SK-N-MC (cell line): ENCODE measurements around the gene SENP7.

- RRBS: no CpG with 5 or more reads among the region's 4 CpGs
These were observed 117.8 kb downstream of the CMSS1 start for GRCh38 chr3:99935424-99935968.

DNA sequence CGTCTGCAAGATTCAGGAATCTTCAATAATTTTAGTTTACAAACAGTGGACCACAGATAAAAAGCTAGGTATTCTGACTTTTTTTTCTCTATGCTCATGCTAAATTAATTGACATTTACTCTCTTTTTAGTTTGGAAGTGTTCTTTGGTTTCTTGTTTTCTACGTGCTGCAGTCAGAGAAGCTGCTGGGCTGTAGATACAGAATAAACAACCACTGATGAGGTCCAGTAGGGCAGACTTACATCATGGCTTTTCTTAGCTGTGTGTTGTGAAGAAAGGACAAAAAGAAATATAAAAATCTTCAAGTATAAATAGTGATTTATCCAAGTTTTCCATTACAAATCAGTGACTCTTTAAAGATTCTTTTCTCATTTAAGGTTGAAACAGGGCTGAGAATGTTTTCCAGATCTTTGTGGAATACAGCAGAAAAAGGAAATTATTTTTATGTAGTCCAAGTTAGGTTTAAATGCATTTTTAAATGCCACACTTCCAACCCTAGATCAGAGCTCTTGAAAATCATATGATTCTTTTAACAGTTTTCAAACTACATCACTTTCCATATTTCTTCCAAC lies 122.2 kb downstream of the CMSS1 start:
- RRBS: no CpG with 5 or more reads among the region's 2 CpGs

DNA sequence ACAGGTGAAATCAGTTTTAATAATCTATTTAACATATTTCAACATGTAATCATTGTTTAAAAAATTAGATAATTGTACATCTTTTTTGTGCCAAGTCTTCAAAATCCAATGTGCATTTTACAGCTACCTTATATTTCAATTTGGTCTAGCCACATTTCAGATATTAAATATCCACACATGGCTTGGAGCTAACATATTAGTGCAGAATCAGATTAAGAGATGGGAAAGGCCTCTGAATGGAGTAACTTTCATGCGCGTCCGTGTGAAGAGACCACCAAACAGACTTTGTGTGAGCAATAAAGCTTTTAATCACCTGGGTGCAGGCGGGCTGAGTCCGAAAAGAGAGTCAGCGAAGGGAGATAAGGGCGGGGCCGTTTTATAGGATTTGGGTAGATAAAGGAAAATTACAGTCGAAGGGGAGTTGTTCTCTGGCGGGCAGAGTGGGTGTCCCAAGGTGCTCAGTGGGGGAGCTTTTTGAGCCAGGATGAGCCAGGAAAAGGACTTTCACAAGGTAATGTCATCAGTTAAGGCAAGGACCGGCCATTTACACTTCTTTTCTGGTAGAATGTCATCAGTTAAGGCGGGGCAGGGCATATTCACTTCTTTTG lies 2.1 kb downstream of the TBC1D23 start:
- RRBS: no CpG with 5 or more reads among the region's 12 CpGs

- RRBS: no CpG with 5 or more reads among the region's 3 CpGs
These were observed 23.3 kb downstream of the TOMM70 start for GRCh38 chr3:100377620-100377906.

- RRBS: no CpG with 5 or more reads among the region's 3 CpGs
These were observed 27.0 kb downstream of the TMEM45A start for GRCh38 chr3:100519394-100519746.

- RRBS: no CpG with 5 or more reads among the region's 10 CpGs
These were observed 6.1 kb upstream of the ADGRG7 start for GRCh38 chr3:100602998-100603974.

- RRBS: under 1% methylated on average over 16 of the region's 41 CpGs
These were observed at the start of gene SENP7 for GRCh38 chr3:101512968-101513715. Gene SENP7 (minus strand): TSS chr3:101513212.

- RRBS: no CpG with 5 or more reads among the region's 3 CpGs
These were observed 5.4 kb upstream of the SENP7 start for GRCh38 chr3:101518377-101518921.

DNA sequence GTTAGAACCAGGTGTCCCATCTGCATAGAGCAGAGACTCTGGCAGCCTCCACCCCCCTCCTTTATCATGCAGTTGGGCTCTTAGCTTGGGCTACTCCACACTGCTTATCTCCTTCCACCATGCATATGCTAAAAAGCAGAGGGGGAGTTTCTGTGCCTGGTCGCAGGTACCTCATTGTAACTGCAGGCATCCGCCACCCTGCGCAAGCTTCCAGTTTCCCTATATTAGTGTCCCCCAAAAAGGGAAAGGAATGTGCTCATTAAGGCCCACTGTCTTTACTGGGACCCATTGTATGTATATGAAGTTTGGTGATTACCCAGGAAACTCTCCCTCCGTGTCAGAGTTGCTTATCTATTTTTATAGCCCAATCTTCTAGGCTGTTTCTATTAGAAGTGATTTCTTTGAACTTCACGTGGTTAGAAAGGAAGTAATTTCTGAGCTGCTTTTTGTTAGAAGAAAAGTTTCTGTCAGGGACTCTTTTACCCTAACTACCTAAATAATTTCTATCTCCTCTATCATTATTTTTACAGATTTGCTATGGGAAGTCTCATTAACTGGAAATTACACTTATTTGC lies 17.5 kb upstream of the SENP7 start:
- RRBS: no CpG with 5 or more reads among the region's 5 CpGs

GRCh38 chr3:101573913-101574117 lies 165 bp upstream of the PCNP start:
- RRBS: 2% methylated on average over 1 of the region's 11 CpGs

GRCh38 chr3:101680757-101681225 lies 3.9 kb upstream of the ZBTB11 start:
- RRBS: no CpG with 5 or more reads among the region's 5 CpGs

DNA sequence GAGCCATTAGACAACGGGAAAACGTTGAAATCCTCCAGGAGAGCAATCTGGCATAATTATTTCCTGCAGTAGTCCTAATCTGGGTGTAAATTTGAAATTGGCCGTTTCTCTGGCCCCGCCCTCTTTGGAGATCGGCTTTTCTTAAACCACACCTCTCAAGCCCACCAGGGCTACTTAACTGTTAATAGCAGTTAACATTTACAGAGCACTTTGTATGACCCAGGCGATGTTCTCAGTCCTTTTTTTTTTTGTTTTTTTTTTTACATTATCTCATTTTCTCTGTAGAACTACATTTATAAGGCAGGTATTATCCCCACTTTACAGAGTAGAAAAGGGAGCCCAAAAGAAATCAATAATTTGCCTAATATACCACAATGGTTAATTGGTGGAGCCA lies 1.2 kb downstream of the CEP97 start:
- RRBS: no CpG with 5 or more reads among the region's 6 CpGs

DNA sequence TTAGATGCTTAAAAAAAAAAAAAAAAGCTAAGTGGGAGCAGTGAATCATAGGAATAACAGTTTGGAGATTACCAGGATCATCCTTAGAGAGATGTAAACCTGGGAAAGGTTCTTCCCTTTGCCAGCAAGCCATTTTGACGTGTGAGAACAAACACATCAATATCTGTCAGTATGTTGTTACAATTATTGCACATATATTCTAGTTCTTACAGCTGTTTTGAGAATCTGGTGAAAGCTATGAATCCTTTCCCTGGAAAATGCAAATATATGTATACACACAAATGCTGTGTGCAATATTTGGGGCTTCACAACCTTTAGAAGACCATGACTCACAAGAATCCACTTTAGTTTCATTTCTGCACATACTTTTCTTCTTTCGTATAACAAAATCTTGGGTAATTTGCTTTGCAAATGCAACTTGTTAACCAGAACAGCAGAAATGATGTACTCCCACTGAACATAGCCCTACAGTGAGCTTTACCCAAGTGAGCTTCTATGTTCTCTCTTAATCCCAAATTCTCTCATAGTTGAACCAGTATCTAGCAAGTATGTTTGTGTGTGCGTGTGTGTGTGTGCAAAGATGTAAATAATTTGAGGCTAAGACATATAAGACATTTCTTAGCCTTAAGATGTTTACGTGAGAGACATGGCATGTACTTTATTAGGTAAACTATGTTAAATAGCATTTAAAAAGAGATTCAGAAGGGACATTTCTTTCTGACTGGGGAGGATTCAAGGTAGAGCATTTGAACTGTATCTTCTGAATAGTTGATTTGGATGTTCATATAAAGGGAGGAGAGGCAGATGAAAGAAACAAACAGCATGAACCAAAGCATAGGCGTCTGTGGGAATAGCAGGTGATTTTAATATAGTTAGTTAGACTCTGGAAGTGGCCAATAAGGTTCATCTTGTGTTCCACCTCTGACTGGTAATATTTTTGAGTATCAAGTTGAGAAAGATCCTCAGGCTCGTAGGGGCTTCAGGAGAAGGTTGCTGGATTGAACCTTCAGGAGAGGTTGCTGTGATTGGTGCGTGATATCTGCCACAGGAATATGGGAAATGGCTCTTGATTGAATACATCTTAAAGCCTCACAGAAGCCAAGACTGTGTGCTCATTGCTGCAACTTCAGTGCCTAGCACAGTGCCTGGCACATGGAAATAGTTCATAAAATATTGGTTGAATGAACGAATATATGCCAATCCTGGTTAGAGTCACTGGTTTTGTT lies 12.4 kb downstream of the NFKBIZ start:
- RRBS: no CpG with 5 or more reads among the region's 8 CpGs

- RRBS: no CpG with 5 or more reads among the region's 4 CpGs
These were observed 16.7 kb downstream of the NFKBIZ start for GRCh38 chr3:101865956-101866471.

DNA sequence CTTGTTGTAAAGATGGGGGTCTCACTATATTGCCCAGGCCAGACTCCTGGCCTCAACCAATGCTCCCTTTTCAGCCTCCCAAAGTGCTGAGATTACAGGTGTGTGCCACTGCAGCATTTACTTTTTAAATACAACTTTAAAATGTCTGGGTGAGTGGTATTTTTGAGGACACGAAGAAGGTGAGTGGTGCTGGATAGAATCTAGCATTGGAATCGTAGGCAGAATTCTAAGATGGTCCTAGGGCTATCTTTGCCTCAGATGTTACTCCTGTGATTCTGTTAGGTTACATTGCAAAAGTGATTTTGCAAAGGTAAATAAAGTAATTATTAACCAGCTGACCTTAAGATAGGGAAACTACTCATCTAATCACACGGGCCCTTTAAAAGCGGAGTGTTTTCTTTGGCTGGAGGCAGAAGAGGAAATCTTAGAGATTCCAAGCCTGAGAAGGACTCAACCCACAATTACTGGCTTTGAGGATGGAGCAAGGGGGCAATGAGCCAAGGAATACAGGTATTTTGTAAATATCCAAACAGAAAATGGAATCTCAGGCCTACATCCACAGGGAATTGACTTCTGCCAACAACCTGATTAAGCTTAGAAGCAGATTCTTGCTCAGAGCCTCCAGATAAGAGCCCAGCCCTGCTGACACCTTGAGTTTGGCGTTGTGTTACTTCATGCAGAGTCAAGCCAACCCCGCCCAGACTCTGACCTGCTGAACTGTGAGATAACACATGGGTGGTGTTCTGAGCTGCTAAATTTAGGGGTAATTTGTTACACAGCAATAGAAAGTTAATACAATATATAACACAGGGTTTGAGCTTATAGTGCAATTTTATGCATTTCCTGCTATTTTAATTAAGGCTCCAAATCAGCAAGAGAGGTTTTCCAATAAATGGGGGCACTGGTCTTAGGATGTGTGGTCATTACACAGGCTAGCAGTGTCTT lies 19.2 kb downstream of the NFKBIZ start:
- RRBS: no CpG with 5 or more reads among the region's 6 CpGs

- RRBS: no CpG with 5 or more reads among the region's 3 CpGs
These were observed 253.0 kb downstream of the NFKBIZ start for GRCh38 chr3:102102248-102102789.

DNA sequence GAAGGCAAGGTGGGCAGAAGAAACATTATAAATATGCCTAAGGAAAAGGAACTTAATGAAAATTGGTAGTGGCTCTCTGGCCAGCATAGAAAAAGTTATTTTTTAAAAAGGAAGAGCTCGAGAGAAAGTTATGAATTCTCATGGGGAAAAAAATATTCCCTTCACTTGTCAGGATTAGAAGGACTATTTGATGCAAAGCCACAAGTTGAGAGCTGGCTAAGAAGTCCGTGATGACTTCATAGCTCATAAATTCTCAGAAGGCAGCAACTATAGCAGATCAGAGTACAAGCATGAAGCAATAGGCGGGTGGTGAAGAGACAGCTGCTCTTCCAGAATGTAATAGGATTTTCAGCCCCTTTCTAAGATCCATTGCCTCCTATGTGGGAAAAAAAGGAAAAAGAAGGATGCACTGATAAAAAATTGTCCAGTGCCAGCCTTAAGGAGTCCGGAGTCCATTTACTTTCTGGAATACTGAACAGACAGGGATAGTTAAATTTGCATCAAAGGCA lies 929.6 kb upstream of the ALCAM start:
- RRBS: no CpG with 5 or more reads among the region's 4 CpGs

DNA sequence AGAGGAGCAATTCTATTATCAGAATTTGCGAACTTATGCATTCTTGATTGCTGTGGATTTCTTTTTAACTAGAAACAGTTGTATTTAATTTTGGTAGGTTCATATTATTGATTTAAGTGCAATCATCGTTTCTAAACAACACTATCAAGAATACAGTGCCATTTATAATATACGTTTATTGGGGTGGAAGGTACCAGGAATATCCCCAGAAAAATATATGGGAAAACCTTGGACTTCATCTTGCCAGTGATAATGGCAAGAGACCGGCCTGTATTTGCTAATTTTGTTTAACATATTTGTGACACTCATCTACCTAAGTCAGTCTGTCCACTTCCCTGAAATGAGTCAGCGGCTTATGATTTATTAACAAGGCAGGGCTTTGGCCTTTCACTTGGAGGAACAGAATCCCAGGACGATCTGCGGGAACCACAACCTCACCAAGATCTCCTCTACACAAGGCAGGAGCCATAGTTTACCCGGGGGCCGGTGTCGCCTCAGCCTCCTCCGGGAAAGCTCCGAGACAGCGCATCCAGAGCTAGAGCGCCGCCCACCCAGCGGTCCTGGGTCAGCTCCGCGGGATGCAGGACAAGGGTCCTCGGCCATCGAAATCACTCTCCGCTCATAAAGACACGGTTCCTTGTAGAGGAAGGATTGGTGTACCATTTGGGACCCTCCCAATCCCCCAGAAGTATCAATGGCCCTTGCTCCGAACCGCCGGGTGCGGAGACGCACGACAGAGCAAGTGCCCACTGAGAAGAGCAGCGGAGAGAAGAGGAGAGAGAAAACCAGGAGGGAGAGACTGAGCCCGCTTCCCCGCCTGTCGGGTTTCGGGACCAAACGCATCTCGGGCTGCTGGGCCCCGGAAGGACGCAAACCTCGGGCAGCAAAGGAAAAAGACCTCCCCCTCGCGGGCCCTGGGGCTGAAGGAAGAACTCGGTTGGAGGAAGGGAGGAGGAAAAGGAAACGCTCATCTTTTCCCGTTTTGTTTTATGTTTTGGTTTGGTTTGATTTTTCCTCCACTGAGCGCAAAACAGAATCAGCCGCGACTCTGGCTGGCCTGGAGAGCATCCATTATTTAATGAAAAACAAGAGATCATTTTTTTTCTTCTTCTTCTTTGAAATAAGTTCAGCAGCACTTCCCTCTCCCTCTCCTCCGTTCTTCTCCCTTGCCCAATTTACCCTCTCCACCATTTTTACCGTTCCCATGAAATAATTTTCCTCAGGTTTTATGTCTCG lies 13.1 kb upstream of the ALCAM start:
- RRBS: 98% methylated on average over 4 of the region's 49 CpGs

GRCh38 chr3:105656323-105656584 lies 212.6 kb downstream of the CBLB start:
- RRBS: no CpG with 5 or more reads among the region's 3 CpGs